H9 (cell line): ENCODE data around the gene POLR1B.

GRCh38 chr2:112006292-112006611 is 48.8 kb upstream of the TMEM87B start:
- PRO-cap: no peak

DNA sequence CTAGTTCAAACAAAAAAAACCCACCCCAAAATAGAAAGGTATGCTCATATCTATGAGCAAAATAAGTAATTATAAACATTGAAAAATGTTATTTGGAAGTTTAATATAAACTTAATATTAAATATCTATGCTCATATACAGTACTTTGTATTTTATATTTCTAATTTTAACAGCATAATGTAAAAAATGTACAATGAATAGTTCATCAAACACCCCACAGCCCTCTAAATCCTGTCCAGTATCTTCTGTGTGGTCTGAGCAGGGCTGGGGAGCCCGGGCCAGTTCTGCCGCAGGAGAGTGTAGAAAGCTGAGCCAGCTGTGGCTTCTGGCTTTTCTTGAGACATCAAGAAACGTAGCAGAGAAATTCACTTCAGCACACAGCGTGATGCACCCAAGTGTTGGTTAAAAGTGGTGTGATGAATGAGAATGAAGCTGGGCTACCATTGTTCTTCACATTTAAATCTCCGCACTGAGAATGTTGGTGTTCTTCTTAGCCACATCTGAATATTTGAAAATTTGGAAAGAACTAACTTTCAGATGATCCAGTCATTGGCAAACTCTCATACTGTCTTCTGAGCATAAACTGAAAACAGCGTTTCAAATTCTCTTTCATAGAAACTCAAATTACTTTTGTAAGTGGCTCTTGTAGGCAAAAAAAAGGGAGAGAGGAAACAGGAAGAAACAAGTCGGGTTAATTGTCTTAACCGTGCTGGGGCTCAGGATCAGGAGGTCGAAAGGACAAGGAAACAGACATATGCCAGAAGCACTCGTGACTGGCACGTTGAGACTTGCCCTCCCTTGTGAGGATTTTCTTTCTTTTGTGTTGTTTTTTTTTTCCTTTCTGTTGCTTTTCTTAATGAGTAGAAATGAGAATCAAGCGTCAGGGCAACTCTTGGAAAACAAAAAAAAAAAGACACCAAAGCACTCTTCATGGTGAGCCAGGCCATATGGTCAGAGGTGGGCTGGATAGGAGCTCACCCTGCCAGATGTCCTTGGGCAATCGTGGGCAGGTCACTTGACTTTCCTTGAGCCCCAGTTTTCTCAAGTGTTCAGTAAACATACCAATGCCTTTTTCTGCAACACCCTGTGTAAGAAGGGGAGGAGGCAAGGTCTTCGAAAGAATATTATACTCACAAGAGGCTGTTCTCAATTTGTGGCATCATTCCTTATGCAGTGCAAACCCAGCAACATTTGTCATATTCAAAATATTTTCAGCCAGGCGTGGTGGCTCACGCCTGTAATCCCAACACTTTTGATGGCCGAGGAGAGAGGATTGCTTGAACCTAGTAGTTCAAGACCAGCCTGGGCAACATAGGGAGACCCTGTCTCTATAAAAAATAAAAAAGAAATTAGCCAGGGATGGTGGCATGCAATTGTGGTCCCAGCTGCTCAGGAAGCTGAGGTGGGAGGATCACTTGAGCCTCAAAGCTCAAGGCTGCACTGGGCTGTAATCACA is 23.2 kb upstream of the TMEM87B start:
- PRO-cap: bidirectional peak, plus-strand start at position 455 of the sequence, minus-strand start at position 327 of the sequence; unidirectional peak, plus-strand start at position 722 of the sequence

- PRO-cap: no peak
These were observed 4.8 kb upstream of the TMEM87B start for GRCh38 chr2:112050306-112050692.

- PRO-cap: no peak
These were observed 5.8 kb downstream of the ZC3H6 start for GRCh38 chr2:112280827-112281985.

- PRO-cap: no peak
These were observed 40.1 kb downstream of the ZC3H6 start for GRCh38 chr2:112315568-112315897.

DNA sequence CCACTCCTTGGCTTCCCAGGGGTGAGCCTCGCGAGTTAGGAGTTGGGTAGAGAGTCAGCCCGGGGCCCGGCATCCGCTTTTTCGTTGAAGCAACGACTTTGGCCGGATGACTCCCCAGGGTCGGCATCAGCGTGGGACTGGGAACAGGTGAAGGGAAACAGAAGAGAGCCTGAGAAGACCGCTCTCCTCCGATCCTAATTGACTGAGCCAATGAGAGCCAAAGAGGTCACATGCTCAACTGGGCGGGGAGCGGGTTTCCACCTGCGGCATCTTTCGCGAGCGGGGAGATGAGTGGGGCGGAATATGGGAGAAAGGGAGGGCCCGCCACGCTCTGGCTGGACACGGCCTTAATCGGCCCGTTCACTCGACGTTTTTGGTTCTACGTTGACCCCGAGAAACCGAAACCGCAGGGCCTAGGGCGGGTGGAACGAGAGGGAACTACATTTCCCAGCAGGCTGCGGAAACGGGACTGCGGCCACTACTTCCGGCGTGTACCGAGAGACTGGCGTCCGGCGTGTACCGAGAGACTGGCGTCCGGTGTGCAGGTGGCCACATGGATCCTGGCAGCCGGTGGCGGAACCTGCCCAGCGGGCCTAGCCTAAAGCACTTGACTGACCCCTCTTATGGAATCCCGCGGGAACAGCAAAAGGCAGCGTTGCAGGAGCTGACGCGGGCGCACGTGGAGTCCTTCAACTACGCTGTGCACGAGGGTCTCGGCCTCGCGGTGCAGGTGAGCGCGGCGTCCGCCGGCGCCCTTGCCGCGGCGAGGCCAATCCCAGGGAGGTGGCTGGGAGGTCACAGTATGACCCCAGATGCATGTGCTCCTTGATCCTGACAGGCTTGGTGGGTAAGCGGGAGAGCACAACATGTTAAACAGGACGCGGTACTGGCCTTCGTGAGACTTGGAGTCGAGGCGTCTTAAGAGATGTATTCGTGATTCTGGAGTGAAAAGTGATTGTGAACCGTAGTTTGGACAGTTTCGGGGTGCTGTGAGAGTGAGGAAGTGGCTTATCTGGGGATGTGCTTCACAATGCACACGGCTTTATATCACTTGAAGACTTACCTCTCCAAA is at the start of gene POLR1B:
POLR1B (plus strand) TSS at position 524 of the 1,072 bp plus-strand sequence.
- PRO-cap: bidirectional peak, plus-strand start at position 220 of the sequence, minus-strand start at position 138 of the sequence; bidirectional peak, plus-strand start at position 552 of the sequence, minus-strand start at position 375 of the sequence; bidirectional peak, plus-strand start at position 835 of the sequence, minus-strand start at position 757 of the sequence

GRCh38 chr2:112647259-112647967 is 1.7 kb downstream of the SLC20A1 start:
- PRO-cap: no peak

DNA sequence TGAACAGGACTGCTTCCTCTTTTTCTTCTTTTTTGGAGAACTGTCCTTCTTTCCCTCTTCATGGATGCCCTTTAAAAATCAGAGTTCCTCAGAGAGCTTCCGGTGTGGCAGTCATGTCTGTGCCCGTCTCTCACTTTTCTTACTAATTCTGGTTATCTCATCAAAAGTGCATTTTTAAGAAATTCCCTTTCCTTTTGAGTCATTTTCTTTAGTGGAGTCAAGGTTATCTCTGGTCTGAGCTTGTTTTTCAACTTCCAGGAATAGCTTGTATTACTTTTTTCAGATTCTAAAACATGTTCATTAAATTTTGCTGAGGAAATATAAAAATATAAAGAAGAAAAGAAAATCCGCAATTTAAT is 9.3 kb upstream of the IL1A start:
- PRO-cap: no peak

- PRO-cap: no peak
These were observed 13.9 kb downstream of the IL37 start for GRCh38 chr2:112924772-112925345.

- PRO-cap: no peak
These were observed 25.7 kb downstream of the IL37 start for GRCh38 chr2:112936722-112936996.

DNA sequence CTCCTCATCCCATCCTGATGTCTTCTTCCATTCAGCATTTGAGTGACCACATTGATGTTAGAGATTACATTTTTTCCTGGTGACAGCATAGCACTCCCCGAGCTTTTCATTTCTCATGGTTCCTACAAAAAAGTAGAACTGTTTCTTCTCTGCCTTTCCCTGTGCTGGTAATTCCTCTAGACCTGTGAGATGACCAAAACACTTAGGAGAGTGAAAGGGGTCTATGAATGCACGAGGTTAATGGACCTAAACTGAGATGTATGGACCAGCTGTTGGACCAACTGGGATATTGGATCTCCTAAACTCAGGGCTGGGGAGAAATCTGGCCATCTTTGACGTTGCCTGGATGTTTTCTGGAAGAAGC is 5.0 kb downstream of the IL36A start:
- PRO-cap: no peak

- PRO-cap: no peak
These were observed 5.6 kb downstream of the IL1RN start for GRCh38 chr2:113132838-113133626.

DNA sequence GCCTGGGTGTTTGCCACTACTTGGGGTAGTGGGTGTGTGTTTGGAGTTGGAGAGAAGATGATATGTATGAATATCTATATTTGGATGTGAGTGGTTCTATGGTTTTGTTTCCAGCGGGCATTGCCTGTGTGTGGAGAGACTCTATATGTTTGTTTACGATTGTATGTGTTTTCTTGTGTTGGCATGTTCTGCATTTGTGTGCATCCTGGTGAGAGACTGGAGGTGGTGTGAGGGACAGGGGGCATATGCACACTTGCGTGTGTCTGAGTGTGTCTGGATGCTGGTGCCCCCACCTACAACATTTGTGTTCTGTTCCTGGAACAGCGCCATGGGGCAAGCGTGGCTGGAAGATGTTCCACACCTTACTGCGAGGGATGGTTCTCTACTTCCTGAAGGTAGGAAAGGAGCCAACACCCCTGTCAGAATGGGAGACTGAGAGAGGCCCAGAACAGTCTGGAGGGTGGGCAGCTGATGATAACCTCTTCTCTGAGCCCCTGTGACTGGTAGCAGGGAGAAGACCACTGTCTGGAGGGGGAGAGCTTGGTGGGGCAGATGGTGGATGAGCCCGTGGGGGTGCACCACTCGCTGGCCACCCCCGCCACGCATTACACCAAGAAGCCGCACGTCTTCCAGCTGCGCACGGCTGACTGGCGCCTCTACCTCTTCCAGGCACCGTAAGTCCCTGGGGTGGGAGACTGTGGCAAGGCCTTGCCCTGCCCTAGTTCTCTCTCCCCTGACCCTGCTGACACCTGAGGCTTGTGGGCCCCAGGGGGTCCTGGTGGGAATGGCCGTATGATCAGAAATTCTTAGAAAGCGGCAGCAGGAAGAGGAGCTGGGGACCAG is 23.7 kb downstream of the PSD4 start:
- PRO-cap: no peak

DNA sequence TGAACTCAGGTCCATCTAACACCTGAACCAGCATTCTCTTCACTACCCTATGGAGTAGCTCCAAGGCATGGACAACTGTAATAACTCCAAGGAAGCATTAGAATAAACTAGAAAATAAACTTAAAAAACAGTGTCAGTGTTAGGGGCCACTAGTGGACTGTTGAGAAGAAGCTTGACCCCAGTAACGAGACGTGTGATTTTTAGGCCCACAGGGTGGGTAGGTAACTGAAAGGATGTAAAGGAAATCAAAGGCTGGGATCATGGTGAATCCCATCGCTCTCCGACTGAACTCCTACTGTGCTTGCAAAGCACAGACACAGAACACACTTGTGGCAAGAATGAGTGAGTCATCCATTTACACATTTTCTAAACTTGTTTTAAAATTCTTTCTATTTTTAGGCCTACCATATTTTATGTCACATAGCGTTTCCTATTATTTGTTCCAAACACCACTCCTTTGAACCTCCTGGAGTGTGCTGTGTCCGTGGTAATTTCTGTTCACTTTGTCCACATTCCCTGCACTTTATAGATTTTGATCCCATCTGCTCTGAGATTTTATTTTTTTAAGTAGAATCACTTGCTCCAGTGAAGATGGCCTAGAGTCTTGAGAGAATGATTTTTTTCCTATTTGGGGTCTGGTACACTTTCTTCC is 6.2 kb upstream of the PAX8 start:
- PRO-cap: no peak

DNA sequence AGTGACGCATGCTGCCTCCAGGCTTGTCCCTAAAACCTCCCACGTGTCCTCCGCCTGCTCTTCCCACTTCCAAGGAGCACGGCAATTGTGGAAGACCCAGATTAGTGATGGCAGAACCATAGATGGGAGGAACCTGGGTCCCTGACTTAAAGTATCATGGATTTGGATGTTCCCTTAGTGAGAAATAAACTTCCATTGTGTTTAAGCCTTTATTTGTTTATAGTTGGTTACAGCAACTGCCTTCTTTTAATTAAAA is 48.5 kb upstream of the RABL2A start:
- PRO-cap: no peak

DNA sequence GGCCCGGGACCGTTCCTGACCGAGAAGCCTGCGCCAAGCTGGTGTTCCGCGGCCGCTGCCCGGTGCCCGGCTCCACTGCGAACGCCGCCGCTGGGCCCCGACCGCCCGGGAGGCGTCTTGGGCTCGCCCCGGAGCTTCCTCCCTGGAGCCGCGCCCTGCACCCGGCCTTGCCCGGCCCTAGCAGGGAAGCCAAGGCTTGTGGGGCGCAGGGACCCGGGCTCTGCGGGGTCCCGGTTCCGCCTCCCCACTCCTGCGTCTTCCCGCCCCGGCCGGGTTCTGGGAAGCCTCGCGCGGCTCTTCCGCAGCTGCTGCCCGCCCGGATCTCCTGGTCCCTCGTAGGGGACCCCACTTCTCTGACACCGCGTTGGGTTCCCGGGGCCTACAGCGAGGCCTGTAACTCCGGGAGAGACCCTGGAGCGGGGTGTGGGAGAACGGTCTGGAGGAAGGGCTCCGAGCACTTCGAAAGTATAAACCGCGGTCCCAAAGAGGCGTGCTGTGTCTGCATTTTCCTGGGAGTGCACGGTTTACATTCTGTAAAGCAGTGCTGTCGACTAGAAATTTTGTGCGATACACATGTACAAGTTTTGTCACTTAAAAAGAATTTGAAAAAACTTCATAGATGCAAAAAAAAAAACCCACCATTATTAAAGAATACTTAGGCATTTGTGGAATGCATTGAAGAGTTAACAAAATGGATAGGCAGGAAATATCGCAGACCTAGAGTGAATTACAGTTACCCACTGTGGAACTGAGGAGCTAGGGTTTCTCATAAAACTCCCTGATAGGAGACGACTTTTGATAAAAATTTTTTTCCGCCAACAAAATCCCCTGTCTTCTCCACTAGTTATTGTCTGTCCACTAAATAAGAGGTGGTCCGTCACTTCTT is 42.6 kb upstream of the RABL2A start:
- PRO-cap: unidirectional peak, minus-strand start at position 278 of the sequence

GRCh38 chr2:113675730-113676384 is 48.8 kb downstream of the RABL2A start:
- PRO-cap: no peak

DNA sequence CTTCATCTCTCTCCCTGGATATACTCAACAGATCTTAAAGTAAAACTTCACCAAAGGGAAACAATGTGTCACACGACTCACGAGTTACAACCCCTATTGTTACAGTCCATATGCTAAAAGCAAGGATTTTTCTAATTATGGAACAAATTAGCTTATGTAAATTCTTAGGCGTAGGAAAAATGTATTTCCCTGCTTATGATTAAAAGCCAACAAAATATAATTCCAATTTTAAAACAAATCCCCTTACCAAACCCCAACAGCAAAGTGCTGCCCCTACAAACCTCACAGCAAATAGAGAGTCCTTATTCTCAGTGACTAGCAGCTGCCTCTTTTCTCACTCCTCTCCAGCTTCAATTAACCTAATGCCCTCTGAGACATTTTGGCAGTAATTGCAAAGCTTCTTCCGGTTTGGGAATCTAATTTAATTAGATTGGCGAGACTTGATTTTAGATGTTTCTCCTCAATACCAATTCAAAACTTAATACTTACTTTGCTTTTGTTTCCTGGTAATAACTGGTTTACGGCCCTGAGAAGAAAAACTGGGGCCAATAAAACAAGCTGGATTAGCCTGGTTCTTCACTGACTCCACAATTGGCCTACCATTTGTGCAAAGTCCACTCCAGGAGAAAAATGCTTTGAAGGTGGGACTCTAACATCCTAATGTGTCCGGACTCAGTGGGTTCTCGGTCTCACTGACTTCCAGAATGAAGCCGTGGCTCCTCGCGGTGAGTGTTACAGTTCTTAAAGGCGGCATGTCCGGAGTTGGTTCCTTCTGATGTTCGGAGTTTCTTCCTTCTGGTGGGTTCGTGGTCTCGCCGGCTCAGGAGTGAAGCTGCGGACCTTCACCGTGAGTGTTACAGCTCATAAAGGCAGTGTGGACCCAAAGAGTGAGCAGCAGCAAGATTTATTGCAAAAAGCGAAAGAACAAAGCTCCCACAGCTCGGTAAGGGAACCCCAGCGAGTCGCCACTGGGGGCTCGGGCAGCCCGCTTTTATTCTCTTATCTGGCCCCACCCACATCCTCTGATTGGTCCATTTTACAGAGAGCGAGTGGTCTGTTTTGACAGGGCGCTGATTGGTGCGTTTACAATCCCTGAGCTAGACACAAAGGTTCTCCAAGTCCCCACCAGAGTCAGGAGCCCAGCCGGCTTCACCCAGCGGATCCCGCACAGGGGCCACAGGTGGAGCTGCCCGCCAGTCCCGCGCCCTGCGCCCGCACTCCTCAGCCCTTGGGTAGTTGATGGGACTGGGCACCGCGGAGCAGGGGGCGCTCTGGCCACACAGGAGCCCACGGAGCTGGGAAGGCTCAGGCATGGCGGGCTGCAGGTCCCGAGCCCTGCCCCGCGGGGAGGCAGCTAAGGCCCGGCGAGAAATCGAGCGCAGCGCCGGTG is 52.7 kb downstream of the SLC35F5 start:
- PRO-cap: no peak

DNA sequence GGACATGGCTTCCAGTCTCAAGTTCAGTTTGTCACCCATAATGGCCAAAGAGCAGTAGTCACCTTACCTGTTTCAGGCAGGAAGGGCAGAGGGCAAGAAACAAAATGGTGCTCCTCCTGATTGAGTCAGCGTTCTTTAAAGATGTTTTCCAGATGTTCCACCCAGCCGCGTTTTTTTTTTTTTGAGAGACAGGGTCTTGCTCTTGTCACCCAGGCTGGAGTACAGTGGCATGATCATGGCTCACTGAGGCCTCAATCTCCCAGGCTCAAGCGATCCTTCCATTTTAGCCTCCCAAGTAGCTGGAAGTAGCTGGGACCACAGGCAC is 8.2 kb upstream of the ACTR3 start:
- PRO-cap: no peak

GRCh38 chr2:113963910-113964790 is 74.3 kb downstream of the ACTR3 start:
- PRO-cap: no peak